ENCODE measurements around the gene ZPBP2.

DNA sequence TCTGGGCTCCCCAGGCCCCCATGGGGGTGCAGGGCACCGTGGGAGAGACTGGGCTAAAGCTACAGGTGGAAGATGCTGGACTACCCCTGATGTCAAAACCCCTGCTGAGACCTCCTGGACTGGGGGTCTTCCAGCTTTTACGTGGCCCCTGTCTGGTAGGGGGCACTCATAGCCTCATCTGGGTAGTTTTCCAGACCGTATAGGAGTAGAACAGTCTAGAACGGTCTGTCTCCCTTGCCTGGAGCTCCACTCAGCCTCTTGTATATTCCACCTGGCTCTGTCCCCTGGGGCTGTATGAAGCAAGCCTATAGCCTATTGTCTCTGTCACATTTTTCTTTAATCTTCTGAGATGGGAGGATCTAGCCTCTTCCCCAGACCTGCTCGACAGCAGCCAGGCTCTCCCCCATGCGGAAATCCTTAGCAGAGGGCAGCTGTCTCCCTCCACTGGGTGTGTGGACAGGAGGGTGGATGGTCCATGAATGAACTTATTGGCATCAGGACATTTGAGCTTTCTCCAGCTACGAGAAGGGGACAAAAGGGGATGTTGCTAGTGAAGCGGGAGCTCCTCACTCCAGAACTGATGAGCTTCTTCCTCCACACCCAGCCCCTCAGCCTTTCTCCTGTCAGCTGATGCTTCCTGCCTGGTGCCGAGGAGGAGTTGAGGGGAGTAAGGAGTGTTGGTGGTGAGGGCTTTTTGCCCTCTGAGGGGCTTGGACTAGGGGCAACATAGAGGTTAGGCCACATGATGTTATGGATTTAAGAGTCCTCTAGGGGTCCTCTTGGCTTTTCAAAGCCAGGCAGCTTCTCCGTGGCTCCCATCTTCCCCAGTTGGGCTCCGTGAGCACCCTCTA, 27.8 kb downstream of the ARHGAP23 start:
- PRO-cap, 2 experiments: no peak in any of the 2 experiments

- PRO-cap, 2 experiments: no peak in any of the 2 experiments
These were observed 35.3 kb downstream of the ARHGAP23 start for GRCh38 chr17:38463403-38464197.

- PRO-cap, 2 experiments: no peak in any of the 2 experiments
These were observed 2.6 kb downstream of the MLLT6 start for GRCh38 chr17:38707488-38708328.

DNA sequence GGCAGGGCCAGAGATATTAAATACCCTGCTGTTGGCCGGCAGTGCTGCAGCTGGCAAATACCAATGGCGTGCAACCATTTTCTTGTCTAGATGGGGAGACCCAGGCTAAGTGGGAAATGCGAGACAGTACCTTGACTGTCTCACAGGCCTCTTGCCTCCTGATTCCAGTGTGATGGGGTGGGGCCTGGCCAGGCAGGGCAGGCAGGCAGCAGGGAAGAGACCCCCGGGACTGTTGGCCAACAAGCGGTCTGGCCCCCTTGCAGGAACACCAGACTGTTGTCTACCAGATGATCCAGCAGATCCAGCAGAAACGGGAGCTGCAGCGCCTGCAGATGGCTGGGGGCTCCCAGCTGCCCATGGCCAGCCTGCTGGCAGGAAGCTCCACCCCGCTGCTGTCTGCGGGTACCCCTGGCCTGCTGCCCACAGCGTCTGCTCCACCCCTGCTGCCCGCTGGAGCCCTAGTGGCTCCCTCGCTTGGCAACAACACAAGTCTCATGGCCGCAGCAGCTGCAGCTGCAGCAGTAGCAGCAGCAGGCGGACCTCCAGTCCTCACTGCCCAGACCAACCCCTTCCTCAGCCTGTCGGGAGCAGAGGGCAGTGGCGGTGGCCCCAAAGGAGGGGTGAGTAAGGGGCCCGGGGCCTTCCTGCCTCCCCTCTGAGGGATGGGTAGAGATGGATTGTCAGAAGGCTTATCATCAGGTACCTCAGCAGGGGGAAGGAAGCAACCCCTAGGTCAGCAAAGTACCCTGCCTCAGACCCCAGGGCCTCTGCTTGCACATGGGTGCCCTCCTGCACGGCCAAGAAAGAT, 5.6 kb upstream of the CISD3 start:
- PRO-cap, 2 experiments: no peak in any of the 2 experiments

GRCh38 chr17:38729171-38729449, 1.0 kb upstream of the CISD3 start:
- PRO-cap, 2 experiments: no peak in any of the 2 experiments

- PRO-cap, 2 experiments: no peak in any of the 2 experiments
These were observed 3.4 kb downstream of the CISD3 start for GRCh38 chr17:38733459-38734089.

- PRO-cap, 2 experiments: no peak in any of the 2 experiments
These were observed 2.4 kb downstream of the PIP4K2B start for GRCh38 chr17:38796841-38797468.

DNA sequence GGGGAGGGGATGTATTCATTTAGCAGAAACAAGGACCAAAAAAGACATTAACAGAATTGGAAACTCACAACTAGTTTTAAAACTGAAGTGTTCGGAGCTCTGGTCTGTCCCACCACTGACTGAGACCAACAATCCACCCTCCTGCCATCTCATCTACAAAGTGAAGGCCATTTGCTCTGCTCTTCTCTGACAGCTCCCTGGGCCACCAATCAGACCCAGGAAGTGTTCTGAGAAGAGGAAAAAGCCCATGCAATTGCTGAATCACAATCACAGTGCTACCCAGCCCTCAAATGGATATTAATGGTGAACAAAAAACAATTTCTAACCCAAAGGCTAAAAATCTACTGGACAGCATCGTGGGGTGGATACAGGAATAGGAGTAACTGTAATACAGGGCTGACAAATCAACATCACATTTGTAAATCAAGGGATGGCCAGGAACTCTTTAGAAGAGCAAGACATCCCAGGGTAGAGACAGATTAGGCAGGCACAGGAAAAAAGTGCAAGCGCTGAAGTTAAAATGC, 2.0 kb downstream of the RPL23 start:
- PRO-cap, 2 experiments: no peak in any of the 2 experiments

GRCh38 chr17:38868815-38869146, 1.1 kb upstream of the LASP1 start:
- PRO-cap, 2 experiments: peak in 2 of 2 experiments; most common minus-strand start chr17:38869078 (in 2)

DNA sequence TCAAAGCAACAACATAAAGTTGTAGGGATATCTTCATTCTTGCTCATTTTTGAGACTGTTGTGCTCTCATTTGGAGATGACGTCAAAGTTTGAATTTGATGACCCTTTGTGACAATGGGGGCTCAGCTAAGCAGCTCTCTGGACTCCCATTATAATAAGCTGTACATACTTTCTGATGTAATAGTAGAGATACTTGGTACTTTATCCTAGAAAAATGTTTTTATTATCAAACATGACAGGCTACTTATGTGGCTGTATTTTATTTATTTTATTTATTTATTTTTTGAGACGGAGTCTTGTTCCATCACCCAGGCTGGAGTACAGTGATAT, 17.7 kb upstream of the FBXO47 start:
- PRO-cap, 2 experiments: no peak in any of the 2 experiments

DNA sequence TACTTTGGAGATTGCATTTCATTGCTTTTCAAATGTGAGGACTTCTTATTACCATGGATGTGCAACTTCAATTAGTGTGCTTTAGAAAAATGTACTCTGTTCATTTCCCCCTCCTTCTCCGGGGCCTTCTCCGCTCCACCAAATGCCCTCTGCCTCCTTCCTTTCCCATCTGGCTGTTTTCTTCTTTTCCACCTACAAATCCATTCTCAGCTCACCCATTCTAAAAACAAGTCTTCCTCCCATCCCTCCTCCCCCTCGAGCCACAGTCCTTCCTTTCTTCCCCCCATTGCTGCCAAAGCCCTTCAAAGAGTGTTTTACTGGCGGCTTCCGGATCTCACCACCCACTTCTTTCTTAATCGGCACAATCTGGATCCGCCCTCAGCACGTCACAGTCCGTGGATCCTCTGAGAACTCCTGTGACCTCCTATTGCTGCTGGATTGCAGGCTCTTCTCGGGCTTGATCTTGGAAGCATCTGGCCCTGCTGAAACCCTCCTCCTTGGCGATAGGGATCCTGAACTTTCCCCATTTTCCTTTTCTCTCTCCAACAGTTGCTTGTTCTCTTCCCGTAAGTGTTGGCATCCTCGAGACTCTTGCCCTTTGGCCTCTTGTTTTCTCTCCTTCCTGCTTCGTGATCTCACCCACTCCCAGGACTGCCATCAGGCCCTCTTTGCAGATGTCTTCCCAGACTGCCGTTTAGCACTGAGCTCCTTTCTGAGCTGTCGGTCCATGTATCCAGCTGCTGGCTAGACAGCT, 35.9 kb upstream of the FBXO47 start:
- PRO-cap, 2 experiments: no peak in any of the 2 experiments

DNA sequence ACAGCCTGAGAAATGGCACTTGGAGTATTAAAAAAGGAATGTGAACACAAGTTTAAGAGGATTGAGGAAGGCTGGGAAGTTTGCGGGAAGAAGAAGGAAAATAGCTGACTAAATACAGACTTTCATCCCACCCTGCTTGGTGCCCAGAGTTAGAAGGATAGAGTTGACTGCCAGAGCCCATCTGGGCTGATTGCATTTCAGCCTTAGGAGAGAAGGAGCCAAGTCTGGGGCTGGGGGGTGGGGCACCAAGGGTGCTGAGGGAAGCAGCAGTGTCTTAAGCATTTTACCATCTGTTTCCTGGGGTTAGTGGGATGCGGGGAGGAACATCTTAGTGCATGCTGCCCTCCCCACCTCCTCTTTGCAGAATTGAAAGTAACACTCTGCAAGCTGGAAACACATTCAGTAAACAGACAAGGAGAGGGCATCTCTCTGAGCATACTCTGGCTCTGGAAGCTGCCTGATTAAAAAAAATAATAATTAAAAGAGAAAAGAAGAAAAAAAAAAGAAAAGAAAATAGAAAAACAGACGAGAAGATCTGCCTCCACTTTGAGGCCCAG, 1.5 kb upstream of the ARL5C start:
- PRO-cap, 2 experiments: no peak in any of the 2 experiments

DNA sequence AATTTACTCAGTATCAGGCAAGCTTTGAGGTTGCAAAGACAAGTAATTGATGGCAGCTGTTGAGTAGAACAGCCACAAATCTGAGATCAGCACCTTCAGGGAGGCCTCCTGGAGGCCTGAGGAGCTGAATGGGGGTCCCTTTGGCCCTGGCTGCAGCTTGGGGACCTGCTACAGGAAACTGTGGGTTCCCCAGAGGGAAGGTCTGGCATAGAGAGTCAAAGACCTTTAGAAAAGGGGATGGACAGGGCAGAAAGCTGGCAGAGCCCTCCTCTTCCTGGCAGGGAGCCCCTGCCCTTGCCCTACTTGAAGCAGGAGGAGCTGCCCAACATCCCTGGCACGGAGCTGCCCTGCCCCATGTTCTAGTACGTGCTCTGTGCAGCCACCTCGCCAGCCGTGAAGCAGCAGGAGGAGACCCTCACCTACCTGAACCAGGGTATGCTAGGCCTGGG, 12.4 kb upstream of the STAC2 start:
- PRO-cap, 2 experiments: no peak in any of the 2 experiments

- PRO-cap, 2 experiments: no peak in any of the 2 experiments
These were observed 1.1 kb downstream of the CDK12 start for GRCh38 chr17:39462258-39462881.

DNA sequence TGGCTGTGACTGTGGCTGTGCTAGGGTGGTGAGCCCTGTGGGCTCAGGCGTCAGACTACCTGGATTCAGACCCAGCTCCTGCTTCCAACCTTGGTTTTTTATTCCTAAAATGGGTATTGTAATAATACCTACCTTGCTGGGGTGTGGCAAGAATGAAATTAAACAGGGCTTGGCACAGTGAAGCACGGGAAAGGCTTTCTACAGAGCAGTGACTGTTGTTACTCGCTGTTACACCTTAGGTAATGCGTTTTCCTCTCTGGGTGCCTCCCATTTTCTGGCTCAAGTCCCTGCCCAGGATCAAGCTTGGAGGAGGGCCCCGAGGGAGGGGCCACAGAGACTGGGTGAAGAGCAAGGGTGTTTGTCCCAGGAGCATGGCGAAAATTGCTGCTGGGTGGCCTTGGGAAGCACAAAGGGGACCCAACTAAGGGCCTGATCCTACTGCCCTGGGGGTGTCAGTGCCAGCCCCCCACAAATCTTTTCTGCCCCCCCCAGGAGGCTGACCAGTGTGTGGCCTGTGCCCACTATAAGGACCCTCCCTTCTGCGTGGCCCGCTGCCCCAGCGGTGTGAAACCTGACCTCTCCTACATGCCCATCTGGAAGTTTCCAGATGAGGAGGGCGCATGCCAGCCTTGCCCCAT, 13.4 kb downstream of the MIEN1 start:
- PRO-cap, 2 experiments: no peak in any of the 2 experiments

- PRO-cap, 2 experiments: no peak in any of the 2 experiments
These were observed 38.5 kb downstream of the GRB7 start for GRCh38 chr17:39776165-39776634.

DNA sequence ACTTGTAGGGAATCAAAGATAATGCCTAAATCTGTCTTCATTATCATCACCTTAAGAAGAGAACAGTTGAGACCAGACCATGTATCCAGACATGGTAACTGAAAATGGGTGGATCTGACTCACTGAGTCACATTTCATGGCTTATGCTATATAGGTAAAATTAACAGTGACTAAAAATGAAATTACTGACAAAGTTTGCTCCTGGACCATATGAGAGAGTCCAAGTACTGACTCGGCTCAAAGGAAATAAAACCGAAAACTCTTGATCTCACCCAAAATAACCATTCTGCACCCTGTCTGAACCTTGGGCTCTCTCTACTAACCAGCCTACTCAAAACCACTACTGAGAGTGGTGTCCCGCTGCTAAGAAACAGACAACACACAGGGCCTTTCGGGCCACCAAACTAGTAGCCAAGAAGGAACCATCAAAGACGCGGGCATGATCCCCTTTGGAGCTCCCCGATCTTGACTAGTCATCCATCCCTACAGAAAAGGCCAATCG, 957 bp upstream of the ZPBP2 start:
- PRO-cap, 2 experiments: no peak in any of the 2 experiments

DNA sequence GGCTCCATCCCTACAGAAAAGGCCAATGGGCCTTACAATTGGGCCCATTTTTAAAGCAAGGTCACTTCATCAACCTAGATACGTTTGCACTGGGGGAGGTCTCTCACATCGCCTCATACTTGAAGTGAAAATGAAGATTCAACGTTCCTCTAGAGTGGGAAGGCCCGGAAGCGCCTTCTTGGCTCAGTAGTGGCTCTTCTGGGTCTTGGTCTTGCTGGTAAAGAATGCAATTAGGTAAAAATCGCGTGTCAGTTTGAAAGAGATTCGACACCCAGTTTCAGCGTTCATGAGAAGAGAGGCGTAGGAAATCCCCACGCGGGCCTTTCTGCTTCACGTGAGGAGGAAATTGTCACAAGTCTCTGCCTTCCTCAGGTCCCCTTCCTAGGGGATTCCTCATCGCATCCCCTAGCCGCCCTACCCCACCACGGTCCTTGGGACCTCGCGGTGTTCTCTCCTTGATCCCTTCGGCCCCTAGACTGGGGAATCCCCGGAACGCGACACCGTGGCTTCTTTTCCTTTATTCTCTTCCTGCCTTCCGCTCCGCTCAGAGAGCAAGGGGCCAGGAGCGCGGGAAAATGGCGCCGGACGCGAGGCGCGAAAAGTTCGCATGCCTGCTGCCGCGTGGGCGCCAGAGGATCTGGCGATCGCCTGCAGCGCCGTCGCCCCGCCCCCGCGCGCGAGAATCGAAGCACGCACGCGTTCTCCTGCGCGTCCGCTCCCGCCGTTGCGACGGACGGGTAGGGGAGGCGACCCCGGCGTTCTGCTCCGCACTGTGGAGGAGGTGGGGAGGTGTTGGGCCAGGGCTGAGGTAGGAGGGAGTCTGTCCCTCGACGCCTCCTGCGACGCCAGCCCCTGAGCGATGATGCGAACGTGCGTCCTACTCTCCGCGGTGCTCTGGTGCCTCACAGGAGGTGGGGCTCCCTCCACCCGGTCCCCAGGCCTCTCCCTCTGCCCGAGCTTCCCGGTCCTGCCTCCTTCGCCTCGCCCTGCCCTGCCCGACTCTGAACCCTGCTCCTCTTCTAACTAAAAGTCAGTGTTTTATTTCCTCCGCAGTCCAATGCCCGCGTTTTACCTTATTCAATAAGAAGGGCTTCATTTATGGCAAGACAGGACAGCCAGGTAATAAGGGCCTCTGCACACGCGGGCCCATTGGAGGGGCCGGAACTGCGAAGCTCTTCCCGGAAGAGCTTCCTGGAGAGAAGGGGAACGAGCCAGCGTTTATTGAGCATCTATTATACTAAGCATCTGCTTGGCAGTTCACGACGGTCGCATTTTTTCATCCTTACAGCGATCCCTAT, at the start of gene ZPBP2:
ZPBP2 (plus strand) TSS at position 707 of the 1,298 bp plus-strand sequence.
- PRO-cap, 2 experiments: no peak in any of the 2 experiments

GRCh38 chr17:39917067-39917635, 1.3 kb downstream of the GSDMB start:
- PRO-cap, 2 experiments: no peak in any of the 2 experiments

GRCh38 chr17:39920229-39920705, 1.8 kb upstream of the GSDMB start:
- PRO-cap, 2 experiments: no peak in any of the 2 experiments

Measured in Colon Carcinoma Metastatic in the Brain (tissue), 2 donors.